T-cell (primary cell): ENCODE results near the gene CCDC107.

GRCh38 chr9:33943873-33944780, 104.6 kb downstream of the UBAP2 start:
- PRO-cap, 7 experiments: no peak in any of the 7 experiments

DNA sequence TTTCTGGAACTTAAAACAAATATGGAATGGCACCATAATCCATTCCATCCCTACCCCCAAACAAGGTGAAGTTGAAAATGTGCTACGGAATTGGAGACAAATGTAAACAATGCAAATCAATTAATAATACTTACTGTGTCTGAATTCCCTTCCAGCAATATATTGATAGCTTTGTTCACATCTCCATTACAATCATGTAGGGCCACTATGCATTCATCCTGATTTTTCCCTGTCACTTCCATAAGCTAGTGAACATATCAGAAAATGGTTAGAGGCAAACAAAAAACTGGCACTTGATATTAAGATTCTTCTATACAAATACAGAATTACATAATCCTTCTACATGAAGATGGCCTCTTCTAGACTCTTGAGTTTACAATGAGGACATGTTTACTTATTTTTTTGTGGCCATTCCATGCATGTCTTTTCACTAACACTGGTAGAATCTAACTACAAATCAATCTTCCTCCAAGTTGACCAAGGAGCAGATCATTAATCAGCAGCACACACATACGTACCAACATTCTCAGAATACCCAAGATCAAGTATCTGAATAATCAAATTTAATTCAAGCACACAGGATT, 52.5 kb downstream of the UBAP2 start:
- PRO-cap, 7 experiments: no peak in any of the 7 experiments

GRCh38 chr9:33998368-33998951, 50.2 kb downstream of the UBAP2 start:
- PRO-cap, 7 experiments: no peak in any of the 7 experiments

- PRO-cap, 7 experiments: no peak in any of the 7 experiments
These were observed 1.3 kb upstream of the UBAP2 start for GRCh38 chr9:34049829-34050466.

GRCh38 chr9:34124738-34125469, 1.6 kb downstream of the DCAF12 start:
- PRO-cap, 7 experiments: no peak in any of the 7 experiments

- PRO-cap, 7 experiments: peak in 1 of 7 experiments; most common plus-strand start chr9:34253846 (in 1)
These were observed 74.8 kb downstream of the UBAP1 start for GRCh38 chr9:34253334-34254340.

DNA sequence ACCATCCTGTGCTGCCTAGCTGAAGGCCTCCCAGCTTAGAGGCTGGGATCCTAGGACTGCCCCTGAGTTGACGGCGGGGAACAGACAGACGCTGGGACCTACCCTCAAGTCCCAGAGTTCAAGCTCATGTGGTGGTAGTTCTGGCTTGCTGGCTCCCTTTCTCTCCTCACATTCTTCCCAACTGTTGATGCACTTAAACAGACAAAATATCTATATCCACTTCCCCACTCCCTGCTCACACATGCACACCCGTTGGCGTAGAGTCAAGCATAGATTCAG, 65.8 kb downstream of the KIF24 start:
- PRO-cap, 7 experiments: no peak in any of the 7 experiments

DNA sequence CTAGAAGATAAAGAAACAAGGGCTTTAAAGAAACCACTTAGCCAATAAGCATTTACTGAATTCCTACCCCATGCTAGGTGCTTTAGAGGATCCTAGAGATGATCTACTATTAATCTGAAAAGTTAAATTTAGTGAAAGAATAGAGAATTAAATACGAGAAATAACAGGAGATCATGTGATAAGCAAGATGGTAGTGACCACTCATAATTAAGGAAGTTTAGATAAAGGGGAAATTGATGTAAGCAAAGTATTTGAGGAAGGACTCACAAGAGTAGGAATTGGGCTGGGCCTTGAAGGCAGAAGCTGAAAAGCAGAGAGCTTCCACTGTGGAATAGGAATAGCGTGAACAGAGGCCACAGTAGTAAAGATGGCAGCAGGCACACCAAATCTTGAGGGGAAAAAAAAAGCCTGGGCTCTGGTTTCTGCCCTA, 38.1 kb downstream of the KIF24 start:
- PRO-cap, 7 experiments: no peak in any of the 7 experiments

DNA sequence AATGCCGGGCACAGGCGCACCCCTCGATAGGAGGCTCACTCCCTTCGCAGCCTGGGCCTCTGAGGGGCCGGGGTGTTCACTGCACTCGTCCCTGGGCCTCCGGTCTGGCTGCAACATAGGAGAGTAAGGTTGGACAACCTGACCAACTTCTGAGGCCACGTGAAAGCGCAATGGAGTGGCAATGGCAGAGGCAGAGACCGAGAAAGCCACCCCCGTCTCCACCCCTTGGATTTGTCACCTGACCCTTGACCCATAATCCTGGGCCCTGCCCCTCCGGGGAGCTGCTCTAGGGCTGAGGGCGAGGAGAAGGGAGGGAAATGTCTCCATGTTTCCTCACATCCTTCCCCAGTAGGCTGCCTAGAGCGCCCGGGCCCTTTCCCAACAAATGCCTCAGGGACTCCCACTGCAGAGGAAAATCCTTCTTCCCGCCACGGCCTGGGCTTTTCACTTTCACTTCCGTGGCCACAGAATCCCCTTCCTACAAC, 1.2 kb upstream of the CNTFR start:
- PRO-cap, 7 experiments: no peak in any of the 7 experiments

- PRO-cap, 7 experiments: no peak in any of the 7 experiments
These were observed 5.0 kb downstream of the RPP25L start for GRCh38 chr9:34606763-34607411.

DNA sequence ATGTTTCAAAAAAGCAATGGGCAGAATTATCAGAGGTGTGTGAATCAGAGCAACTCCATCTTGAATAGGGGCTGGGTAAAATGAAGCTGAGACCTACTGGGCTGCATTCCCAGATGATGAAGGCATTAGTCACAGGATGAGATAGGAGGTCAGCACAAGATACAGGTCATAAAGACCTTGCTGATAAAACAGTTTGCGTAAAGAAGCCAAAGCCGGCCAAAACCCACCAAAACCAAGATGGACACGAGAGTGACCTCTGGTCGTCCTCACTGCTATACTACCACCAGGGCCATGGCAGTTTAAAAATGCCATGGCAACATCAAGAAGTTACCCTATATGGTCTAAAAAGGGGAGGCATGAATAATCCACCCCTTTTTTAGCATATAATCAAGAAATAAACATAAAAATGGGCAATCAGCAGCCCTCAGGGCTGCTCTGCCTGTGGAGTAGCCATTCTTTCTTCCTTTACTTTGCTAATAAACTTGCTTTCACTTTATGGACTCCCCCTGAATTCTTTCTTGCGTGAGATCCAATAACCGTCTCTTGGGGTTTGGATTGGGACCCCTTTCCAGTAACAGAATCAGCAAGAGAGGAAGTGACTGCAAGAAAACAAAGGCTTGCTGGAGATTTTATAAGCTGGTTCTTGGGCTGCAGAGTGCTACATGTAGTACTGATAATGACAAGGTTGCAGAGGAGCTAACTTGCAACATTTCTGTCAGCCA, 15.7 kb upstream of the C9orf131 start:
- PRO-cap, 7 experiments: no peak in any of the 7 experiments

DNA sequence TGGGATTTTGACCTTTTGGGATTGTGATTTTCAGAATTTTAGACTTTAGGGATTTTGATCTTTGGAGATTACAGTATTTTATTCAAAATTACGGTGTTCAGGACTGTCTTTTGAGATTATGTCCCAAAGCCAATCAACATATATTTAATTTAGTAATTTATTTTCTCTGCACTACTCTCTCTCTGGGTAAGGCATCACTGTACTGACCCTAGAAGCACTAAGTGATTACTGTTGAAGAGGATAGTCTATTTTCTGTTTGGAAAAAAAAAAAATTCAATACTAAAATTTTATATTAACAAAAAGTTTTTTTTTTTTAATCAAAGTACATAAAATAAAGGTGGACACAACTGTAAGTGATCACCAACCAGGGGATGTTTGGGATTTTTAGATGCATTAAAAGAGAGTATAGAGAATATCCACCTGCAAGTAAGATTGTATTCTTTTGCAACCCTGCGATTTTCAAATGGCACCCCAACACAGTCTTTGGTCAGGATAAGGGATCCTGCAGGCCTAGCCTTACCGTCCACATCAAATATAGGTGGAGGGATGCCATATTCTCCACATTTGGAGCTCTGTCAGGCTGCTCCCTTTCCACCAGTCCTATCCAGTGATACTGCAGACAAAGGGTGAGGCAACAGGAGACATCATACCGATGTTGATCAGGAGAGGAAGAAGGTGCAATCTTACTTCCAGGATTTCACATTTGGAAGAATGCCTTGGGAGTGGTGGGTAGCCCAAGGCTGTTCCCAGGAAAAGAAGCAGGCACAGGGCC, 13.9 kb downstream of the C9orf131 start:
- PRO-cap, 7 experiments: peak in 1 of 7 experiments; most common minus-strand start position 431 of the sequence (in 1)

DNA sequence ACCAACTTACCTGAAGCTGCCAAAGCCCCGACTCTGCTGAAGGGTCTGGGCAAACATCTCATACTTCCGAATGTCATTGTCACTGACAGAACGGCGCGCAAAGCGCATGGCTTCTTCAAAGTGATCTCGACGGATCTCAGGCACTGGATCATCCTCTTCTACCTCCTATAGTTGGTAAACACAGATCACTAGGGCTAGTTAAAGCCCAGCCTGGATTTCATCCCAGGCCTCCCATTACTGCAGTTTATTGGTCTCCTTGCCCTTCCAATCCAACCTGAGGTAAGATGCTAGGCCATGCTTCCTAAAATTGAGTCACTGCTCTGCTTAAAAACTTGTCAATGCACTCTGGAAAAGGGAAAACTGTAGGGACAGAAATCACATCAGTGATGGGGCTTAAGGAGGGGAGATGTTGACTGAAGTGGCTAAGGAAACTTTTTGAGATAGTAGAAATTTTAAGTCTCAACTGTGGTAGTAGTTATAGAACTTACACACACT, 15.0 kb downstream of the VCP start:
- PRO-cap, 7 experiments: peak in 1 of 7 experiments; most common minus-strand start position 284 of the sequence (in 1)

GRCh38 chr9:35237263-35237954, 75.6 kb downstream of the UNC13B start:
- PRO-cap, 7 experiments: no peak in any of the 7 experiments

GRCh38 chr9:35258318-35258865, 96.6 kb downstream of the UNC13B start:
- PRO-cap, 7 experiments: no peak in any of the 7 experiments

DNA sequence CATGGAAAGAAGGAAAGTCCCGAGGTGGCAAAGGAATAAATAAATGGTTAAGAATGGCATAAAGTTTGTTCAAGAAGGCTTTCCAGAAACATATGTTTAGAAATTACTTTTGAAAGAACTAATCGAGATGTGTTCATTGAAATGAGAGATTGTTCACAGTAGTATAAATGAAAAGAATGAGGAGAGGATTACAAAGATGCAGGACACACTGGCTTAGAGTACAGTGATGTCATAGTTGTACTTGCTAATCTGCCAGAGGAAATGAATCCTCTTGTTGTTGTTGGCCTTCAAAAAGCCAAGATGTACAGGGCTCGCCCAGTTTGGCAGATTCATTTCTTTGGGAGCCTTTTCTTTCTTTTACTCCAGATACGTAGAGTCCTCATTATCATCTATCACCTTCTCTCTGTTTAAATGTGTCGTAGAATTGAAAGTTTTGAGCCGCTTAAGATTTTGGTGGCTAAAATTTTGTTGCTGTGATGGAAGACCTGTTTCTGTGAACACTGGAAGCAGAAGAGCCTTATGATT, 116.1 kb downstream of the UNC13B start:
- PRO-cap, 7 experiments: no peak in any of the 7 experiments

- PRO-cap, 7 experiments: no peak in any of the 7 experiments
These were observed 534 bp downstream of the RUSC2 start for GRCh38 chr9:35490428-35490862.

DNA sequence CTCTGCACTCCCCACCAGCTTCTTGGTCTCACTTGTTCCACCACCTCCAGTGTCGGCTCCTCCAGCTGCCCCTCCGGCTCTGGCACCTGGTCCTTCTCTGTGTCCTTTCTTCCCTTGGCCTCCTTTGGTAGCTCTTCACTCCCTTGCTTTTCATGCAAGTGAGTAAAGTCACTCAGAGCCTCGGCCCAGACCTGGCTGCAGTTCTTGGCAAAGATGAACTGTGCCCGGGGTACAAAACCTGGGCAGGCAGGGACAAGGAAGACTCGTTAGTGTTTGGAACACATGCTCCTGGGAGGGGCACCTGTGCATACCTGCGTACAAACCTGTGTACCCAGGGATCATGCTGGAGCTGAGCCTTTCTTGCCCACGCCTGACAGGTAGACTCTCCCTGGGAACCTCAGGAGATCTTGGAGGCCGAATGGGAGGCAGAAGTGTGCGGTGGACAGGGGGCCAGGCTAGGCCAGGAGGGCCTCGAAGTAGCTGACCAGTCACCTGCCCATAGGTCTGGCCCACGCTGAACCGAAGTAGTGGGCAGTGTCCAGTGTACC, 761 bp downstream of the FAM166B start:
- PRO-cap, 7 experiments: no peak in any of the 7 experiments

- PRO-cap, 7 experiments: no peak in any of the 7 experiments
These were observed 1.9 kb downstream of the TESK1 start for GRCh38 chr9:35606639-35607730.

DNA sequence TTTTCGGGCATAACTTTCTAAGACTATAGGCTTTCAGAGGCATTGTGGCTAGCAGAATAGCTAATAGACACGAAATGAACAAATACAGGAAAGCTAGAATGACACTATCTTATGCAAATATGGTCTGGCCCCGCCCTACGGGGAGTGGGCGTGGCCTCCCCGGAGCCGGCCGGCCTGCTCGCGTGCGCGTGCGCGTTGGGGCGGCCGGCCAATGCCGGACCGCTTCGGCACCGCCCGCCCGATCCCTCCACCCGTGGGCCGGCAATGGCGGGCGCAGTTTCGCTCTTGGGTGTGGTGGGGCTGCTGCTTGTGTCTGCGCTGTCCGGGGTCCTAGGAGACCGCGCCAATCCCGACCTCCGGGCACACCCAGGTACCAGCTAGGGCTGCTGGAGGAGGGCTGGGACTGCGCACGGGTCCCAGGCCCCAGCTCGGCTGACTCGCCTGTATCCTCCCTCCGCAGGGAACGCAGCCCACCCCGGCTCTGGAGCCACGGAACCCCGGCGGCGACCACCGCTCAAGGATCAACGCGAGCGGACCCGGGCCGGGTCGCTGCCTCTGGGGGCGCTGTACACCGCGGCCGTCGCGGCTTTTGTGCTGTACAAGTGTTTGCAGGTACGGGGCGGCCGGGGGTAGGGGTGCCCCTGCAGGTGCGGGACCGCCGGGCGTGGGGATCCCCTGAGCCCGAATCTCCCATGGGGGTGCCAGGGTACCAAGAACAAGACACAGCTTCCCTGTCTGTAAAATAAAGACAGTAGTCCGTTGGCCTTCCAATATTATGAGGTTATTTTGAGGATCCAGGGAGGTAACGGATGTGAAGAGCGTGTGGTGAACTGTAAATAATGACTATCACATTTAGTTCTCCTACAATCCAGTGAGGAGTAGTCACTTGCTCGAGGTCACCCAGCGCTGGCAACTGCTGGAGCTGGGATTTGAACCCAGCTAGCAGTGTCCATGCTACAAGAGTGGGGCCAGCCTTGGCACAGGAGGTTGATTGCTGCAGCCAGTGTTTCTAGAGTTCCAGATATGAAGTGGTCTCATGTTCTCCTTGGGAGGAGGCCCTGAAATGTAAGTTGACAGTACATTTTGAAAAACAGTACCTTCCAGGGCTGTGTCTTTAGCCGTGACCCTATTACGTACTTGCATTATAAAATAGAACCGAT, at the start of gene CCDC107:
CCDC107 (plus strand) TSS at position 177 of the 1,160 bp plus-strand sequence.
- PRO-cap, 7 experiments: peak in 7 of 7 experiments; most common plus-strand start position 276 of the sequence (in 5); most common minus-strand start position 75 of the sequence (in 1)